Type B pancreatic cell (in vitro differentiated cells): ENCODE measurements around a stretch of chr15.

DNA sequence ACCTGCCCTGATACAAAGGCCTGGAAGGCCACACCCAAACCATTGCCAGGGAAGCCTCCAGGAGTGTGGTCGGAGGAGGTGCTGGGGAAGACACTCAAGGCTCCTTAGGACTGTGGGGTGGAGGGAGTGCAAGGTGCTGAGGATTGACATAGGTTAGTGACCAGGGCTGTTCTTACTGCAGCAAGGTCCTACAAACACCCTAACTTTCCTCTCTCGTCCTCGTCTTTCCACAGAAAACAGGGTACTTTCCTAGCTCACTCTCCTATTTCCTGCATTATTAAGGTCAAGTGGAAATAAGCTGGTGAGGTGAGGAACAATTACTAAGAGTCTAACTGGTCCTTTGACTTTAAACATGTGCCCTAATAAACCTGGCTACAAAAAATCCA, 50.0 kb downstream of the ANXA2 start:
- PRO-cap = no peak

GRCh38 chr15:60368629-60369805, 28.8 kb downstream of the ANXA2 start:
- PRO-cap = unidirectional peak, minus-strand start at chr15:60369044

- PRO-cap = unidirectional peak, minus-strand start at chr15:60383007; unidirectional peak, minus-strand start at chr15:60383120
Observed at GRCh38 chr15:60382872-60383510, 14.8 kb downstream of the ANXA2 start.

- PRO-cap = unidirectional peak, plus-strand start at chr15:60419966
Observed at GRCh38 chr15:60419895-60420212, 22.1 kb upstream of the ANXA2 start.

- PRO-cap = no peak
Observed at GRCh38 chr15:60480706-60481365, 1.9 kb upstream of the ICE2 start.

DNA sequence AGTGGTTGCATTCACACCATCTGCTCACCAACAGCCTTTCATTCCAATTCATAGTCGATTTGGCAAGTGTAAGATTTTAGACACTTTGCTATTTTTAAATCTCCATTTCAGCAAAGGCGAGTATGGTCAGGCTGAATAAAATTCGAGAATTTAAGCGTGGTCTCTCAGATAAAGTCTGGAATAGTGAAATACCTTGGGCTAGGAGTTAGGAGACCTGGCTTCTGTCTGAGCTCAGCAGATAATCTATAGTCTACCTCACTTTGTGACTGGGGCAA, 29.0 kb upstream of the ICE2 start:
- PRO-cap = no peak

GRCh38 chr15:60511171-60512313, 32.6 kb upstream of the ICE2 start:
- PRO-cap = no peak

DNA sequence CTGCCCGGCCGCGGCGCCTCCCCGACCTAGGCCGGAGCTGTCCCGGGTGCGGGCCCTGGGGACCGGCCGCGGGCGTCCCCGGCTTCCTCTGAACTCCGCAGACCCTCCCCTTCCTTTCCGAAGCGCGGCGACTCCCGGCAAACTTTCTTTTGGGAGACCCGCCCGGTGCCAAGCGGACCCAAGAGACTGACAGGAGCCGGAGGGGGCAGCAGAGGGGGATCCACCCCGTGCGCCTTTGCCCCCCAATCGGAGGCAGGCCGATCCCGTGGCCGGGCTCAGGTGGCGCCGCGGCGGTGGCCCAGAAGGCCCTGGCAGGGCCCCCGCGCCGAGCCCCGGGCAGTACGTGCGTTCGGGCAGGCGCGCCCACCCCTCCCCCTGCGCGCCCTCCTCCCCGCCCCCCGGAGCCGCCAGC, 113.0 kb upstream of the ICE2 start:
- PRO-cap = unidirectional peak, minus-strand start at position 310 of the sequence

GRCh38 chr15:60592355-60593285, 113.7 kb upstream of the ICE2 start:
- PRO-cap = bidirectional peak, plus-strand start at chr15:60592706, minus-strand start at chr15:60592556

GRCh38 chr15:60704803-60705048, 225.8 kb upstream of the ICE2 start:
- PRO-cap = no peak

DNA sequence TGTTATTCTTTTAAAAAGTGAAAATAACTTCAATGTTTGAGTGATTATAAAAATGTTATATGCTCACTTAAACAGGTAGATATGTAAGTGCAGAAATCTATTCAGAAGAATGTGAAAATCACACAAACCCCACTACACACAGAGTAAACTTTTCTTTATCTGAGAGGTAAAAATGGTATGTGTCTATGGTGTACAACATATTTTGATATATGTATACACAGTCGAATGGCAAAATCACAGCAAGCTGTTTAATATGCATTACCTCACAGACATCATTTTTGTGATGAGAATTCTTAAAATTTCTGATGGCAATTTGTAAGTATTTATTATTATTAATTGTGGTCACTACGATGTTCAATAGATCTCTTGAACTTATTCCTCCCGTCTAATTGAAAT, 263.3 kb upstream of the ICE2 start:
- PRO-cap = no peak

DNA sequence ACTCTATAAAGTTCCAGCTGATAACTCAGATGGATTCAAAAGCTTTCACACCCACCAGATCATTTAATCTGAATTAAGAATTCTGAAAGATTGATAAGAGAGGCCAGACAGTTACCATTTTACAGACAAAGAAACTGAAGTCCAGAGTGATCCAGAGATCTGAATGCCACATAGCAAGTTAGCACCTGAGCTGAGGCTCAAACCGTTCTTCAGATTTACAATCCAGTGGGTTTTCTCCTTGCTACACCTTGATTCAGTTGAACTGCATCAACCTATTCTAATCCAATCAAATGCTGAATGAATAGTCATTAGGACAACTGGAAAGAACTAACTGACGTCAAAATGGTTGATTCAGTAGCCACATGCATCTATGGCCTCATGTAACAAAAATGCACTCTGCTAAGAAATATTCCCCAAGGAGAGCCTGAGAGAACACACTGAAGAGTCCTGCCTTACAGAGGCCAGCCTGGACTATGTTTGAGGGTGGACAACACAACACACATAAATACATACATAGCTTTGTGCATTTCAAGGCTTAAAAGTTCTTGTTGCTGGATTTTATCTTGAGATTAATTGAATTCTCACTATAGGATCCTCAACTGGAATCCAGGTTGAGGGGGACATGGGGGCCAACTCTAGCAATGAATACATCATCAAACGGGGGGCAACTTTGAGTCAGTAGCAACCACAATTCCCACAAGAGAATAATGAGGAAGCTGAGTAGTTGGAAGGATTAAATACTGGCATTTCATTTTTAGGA, 280.0 kb upstream of the ICE2 start:
- PRO-cap = no peak

- PRO-cap = no peak
Observed at GRCh38 chr15:60917114-60918054, 311.7 kb downstream of the RORA start.

DNA sequence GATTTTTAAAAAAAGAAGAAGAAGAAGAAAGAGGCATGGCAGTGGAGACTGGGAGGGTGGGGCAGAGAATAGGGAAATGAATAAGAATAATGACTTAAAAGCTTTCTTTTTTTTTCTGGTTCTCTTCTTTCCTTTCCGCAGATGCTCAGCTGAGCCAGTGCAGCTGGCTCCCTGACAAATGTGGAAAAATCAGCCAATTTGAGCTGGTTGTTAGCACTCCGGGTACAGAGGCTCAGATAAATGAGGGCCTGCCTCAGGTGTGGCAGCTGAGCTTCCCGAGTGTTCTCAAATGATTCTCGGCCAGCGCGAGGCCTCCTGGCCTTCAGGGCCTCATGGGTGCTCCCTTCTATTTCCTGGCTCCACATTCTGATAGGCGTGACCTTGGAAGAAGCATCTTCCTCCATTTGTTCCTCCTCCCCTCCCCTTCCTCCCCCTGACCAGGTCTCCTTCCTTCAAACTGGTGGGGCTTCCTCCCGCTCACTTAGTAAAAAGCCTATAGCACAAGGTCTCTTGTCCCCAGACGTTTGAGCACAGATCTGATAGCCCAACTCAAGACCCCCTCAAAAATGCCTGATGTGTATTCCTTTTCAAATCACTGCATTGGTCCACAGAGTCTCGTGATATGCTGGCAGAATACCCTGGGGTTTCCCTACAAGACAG, 233.9 kb downstream of the RORA start:
- PRO-cap = no peak

DNA sequence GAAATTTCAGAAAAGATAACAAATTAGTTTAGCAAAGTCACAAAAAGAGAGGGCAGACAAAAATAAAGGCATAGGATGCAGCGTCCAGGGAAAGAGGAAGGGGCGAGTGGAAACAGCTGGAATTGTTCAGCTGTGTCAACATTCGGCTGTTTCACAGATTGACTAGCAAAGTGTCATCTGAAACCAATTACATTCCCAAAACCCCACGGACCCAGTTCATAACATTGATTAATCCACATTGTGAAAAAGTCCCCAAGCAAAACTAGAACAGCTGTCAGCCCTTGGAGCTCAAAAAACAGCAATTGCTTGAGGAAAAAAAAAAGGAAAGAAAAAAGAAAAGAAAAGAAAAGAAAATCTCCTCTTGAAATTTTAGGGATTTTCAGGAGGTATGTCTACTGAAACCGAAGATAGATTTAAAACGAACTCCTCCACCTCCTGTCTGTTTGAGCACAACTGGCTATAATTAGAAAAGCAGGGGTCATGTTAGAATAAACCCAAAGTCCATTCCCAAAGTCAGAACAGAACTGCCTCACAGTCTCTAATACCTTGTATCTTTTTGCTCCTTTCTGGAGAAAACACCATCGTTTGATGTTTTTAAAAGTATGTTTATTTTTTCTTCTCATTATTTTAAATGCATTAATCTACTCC, 159.6 kb downstream of the RORA start:
- PRO-cap = no peak

- PRO-cap = no peak
Observed at GRCh38 chr15:61096930-61097574, 132.1 kb downstream of the RORA start.

DNA sequence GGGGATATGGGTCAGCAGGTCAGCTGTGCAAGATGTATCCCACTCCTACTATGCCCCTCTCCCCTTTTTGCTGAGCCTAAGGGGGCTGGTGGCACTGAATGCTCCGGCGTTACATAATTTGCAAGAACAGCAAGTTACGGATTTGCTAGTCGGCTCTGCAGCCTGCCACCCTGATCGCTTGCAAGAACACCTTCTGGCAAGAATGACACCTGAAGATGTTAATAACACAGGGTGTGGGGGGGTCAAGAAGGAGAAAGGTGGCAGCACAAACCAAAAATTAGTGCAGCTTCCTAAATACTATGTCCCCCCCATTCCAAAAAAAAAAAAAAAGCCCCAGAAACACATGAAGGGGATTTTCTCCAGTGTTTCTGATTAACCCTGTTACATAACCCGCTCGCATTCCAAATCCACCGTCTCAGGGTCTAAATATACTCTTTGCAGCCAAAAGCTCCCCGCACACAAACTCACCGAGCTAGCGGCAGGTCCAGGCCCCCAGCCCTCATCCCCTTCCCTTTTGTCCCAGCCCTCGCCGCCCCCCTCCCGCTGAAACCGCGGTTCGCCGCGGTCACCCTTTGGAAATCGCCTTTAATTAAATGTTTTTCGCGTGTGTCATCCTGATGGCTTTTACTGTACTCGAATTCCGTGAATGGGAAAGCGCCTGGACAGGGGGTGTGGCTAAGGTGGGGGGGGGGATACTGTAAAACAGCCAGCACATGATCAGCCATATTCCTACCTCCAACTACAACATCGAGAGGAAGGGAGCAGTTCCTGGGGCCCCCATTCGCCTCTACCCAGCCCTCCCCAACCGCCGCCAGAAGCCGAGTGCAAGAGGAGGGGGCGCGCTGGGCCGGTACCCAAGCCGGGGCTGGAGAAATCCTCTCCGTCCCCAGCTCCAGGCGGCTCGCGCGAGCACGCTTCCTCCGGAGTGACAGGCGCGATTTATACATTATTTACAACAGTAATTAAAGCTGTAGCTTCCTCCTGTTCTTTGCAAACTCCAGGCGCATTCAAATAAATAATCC, 1.9 kb downstream of the RORA start:
- PRO-cap = no peak

DNA sequence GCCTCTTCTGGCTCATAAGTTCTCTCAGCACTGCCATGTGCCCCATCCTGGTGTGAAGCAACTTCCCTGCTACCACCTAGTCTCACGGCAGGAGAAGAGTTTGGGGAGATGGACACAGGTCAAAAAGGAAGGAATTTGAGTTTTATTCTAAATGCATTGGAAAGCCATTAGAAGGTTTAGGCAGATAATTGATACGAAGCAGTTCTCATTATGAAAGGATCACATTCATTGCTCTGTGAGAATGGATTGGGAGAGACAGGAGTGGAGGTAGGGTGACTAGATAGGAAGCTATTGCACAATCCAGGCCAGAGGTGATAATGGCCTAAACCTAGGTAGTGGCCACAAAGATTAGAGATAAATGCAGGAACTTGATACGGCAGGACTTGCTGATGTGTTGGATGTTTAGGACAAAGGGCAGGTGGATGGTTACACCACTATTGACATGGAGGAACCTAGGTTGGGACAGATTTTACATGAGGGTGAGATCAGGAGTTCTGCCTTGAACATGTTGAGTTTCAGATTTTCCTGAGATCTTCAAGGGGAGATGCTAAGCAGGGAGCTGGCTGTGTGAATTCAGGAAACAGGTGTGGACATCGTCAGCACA, 173.1 kb upstream of the RORA start:
- PRO-cap = no peak

DNA sequence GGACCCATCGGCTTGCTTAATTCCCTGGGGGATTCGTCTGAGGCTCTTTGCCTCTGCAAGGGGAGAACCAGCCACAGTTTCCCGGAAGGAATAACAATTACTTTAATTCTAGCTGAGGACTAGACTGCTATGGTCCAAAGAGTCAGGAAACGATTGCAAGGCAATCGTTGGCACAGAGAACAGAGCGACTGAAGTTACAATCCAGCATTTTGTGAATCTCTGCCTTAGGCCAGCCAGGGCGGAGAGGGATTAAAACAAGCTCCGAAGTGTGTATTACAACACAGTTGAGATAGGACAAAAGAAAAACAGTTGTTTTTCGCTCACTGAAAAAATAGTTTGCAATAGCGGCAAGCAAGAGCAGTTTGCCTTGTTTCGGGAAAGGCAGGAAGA, 319 bp downstream of the C2CD4A start:
- PRO-cap = no peak

GRCh38 chr15:62165961-62166482, 937 bp upstream of the C2CD4B start:
- PRO-cap = no peak